ENCODE measurements around a stretch of chr5.

DNA sequence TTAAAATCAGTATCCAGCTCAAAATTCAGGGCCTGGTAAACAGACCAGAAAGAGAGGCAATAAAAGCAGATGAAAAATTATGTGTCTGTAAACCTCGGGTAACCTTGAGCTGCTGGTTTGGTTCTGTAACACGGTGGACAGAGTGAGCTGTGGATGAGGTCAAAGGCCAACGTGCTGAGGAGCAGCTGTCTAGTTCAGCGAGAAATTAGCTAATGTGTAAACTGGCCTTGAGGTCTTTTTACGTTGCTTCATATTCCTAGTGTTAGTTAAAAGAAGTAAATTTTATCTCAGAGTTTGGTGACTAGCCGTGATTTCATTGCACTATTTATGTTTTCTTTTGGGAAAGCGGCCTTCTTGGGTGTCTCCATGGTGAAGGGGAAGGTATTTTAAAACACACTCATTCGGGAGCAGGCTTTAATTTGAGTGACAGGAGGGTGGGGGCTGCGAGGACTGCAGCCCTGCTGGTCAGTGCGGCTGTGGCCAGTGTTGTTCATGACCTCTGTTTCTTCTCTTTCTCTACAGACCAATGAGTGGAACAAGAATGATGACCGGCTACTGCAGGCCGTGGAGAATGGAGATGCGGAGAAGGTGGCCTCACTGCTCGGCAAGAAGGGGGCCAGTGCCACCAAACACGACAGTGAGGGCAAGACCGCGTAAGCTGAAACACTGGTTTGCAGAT, 81.9 kb upstream of the TTC23L start:
- RRBS: no CpG with 5 or more reads among the region's 17 CpGs

DNA sequence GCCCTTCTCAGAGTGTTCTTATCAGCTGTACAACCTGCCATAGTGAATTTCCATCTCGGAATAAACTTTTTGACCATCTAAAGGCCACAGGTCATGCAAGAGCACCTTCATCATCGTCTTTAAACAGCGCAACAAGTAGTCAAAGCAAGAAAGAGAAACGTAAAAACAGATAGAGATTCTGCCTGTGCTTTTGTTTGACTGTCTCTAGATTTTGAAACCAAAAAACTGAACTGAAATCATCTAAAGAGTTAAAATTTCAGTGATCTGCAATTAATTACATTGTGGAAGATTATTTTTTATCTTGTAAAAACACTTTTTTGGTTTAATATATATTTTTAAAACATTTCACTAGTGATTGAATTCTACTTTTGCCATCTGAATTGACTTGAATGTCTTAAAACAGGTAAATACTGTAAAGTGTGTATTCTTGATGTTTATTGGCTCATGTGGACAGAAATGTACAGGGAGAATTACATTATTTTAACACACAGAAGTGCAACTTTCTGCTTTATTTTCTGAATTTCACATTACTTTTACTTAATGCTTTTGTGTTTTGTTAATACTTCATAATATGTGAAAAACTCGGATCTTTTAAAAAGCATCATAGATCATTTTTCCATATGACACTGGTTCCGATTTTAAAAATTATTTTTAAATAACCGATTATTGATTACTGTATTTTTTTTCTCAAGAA, 25.3 kb downstream of the DNAJC21 start:
- RRBS: no CpG with 5 or more reads among the region's 7 CpGs

DNA sequence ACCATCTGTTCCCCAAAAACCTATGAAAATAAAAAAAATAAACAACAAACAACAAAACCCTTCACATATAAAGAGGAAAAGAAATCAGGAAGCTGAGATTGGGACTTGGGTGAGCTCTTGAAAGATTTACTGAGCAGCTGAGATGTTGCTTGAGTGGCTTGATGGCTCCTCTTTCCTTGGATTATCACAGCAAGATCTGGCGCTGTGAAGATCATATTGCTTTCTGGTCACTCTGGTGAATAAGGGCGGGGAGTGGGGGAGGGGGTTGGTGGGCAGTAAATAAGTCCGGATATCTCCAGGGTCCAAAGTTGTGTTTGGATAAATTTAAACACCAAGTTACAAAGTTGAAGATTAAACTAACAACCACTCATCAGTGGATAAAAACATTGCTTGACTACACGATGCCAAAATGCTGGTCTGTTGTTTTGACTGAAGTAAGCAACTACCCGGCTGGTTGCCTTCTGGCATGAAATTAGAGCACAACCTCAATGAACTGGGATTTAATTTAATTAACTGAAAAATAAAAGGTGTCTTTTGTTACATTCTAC, 86.5 kb upstream of the AGXT2 start:
- RRBS: no CpG with 5 or more reads among the region's 5 CpGs

DNA sequence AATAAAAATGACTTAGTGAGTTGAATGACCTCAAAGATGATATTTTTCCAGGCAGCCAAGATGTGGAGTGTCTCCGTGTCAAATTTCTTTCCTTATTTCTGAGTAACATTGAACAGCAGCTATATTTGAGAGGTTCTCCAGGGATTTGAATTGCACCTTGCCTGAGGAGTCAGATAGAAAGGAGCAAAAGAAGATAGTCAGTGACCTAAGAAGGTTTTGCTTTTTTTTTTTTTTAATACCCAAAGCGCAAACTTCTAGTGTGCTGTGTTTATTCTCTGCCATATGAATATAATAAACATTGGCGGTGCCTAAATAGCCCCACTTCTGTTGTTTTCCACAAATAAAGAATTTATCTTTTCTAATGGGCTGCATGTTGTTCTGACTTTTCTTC, 467 bp upstream of the PRLR start:
- RRBS: no CpG with 5 or more reads among the region's 3 CpGs

- RRBS: no CpG with 5 or more reads among the region's 5 CpGs
Measured at GRCh38 chr5:35855872-35856455, 727 bp upstream of the IL7R start.

- RRBS: no CpG with 5 or more reads among the region's 7 CpGs
Measured at GRCh38 chr5:35858713-35859953, 2.4 kb downstream of the IL7R start.

DNA sequence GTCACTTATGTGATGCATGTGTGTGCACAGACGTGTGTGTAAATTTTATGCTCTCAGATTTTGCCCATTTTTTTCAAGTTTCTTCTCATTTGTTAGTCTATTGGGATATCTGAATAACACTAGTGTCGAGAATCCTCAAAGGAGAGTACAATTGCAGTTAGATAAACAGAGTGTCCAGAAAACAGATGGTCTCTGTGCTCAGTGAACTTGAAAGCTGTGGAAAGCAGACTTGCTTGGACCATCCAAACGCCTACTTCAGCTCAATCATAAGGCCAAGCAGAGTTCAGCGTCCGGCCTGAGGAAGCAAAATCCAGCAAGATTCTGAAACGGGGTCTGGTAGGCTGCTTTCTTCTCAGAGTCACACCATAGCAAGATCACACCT, 35.8 kb upstream of the UGT3A1 start:
- RRBS: no CpG with 5 or more reads among the region's 6 CpGs

- RRBS: no CpG with 5 or more reads among the region's 5 CpGs
Measured at GRCh38 chr5:36590456-36591076, 15.8 kb upstream of the SLC1A3 start.

DNA sequence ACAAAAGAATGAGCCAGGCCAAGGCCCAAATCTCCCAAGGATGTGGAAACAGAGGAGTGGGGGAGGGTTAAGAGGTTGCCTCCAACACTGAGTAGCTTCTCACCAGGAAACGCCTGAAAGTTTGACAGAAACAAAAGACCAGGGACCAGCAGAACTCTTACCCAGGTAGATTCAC, 12.6 kb downstream of the SLC1A3 start:
- RRBS: no CpG with 5 or more reads among the region's 1 CpG

GRCh38 chr5:36689095-36689683, 82.8 kb downstream of the SLC1A3 start:
- RRBS: no CpG with 5 or more reads among the region's 9 CpGs

DNA sequence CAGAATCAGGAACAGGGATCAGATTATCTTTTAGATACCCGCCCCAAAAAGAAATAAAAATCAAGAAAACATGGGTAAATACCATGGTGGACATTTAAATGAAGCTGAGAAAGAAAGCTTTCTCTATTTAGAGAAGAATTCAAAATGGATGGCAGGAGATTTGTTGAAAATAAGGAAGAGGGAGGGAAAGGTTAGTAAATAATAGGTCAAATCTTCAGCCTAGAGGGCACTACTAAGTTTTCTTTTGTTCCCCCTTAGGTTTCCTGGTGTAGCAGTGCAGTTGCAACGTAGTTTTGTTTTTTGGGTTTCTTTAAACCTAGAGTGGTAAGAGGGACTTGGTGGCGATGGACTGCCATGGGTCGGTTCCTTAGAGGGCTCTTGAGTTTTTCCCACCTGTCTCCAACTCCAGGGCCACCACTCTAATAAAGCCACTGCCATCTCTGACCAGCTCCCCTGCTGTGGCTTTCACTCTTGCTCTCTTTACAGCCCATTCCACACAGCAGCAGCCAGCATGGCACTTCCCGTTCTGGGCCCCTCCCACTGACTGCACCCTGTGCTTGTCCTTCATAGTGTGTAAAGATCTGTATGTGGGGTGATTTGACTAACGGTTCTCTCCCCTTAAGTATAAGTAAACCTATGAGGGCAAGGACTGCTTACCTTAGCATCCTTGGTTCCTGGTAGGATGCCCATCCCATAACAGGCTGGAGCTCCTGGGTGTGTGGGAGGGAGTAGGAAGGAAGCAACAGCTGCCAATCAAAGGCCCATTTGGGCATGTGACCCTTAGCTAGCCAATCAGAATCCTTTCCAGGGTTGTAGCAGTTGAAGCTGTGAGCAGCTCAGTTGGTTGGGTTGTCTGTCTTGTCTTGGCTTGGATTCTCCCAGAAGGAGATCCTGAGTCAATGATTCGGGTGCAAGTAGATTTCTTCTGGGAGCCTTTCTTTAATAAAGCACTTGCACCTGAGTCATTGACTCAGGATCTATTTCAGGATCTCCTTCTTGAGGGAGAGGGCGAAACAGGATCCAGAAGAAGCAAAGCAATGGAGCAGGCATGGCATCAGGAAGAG, 118.4 kb downstream of the SLC1A3 start:
- RRBS: no CpG with 5 or more reads among the region's 8 CpGs

DNA sequence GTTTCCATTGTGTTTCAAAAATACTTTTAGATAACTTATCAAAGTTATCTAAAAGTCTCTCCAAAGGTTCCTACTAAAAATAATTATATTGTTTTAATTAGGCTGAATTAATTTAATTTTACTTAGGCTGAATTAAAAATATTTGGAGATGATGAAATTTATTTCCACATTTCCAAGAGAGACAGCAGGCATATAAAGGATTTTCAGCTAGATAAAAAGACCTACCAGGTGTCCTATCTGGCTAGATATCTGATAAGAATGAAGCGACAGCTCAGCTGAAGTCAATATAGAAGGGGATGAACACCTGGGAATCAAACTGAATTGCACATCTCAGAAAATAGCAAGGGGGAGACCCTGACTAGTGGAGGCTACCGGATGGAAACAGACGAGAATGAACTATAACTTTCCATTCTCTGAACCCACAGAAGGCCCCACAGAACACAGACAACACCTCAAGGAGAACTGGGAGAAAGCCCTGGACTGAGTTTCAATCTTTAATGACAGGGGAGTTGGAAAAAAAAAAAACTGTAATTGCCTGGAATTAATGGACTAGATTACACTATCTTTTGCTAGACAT, 51.2 kb downstream of the CPLANE1 start:
- RRBS: no CpG with 5 or more reads among the region's 3 CpGs

- RRBS: no CpG with 5 or more reads among the region's 5 CpGs
Measured at GRCh38 chr5:37425082-37425712, 46.1 kb downstream of the WDR70 start.

- RRBS: 83% methylated on average over 5 of the region's 15 CpGs
Measured at GRCh38 chr5:37665633-37666425, 174.0 kb downstream of the GDNF start.

GRCh38 chr5:38257741-38258277, 550 bp upstream of the EGFLAM start:
- RRBS: 73% methylated on average over 6 of the region's 32 CpGs

GRCh38 chr5:38589531-38589956, 33.1 kb upstream of the LIFR start:
- RRBS: no CpG with 5 or more reads among the region's 2 CpGs

- RRBS: no CpG with 5 or more reads among the region's 3 CpGs
Measured at GRCh38 chr5:38607712-38608455, 51.4 kb upstream of the LIFR start.

DNA sequence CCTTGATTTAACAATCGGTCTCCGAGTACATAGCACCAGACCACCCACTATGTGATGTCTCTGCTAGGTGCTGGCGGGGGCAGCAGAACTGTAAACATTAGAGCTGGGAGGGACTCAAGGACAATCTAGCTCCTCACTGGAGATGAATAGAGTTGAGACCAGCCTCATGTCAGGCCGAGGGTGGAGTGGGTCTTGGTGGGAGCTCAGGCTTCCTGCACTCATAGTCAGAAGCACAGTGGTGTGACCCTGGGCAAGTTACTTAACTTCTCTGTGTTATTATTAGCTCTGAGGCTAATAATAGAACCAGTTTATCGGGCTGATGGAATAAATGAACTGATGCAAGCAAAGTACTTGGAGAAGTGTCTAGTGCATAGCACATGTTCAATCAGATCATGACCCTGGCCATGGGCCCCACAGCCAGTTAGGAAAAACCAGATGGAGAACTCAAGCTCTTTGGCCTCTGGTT, 45.4 kb upstream of the OSMR start:
- RRBS: no CpG with 5 or more reads among the region's 5 CpGs

DNA sequence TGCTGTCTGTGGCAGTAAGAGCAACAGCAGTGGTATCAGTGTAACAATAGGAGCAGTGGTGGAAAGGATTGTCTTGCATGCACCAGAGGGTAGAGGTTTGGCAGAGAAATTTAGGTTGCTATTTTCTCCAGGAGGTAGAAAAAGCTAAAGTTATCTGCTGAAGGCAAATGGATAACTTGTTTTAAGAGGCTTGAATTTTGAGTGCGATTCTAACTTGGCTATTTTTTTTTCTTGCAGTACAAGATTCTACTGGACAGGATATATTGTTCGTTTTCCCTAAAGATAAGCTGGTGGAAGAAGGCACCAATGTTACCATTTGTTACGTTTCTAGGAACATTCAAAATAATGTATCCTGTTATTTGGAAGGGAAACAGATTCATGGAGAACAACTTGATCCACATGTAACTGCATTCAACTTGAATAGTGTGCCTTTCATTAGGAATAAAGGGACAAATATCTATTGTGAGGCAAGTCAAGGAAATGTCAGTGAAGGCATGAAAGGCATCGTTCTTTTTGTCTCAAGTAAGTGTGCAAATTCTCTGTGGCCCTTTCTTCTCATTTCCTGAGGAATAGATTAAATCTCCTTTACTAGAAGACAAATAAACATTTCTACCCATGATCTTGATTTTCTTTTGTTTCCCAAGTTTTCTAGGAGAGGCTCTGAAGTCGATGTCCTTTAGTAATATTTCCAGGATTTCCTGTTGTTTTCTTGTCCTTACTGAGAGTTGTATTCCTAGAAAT, 37.9 kb downstream of the OSMR start:
- RRBS: no CpG with 5 or more reads among the region's 5 CpGs

All from Jurkat, Clone E6-1 (cell line).